ENCODE data around the gene PTPRG.

DNA sequence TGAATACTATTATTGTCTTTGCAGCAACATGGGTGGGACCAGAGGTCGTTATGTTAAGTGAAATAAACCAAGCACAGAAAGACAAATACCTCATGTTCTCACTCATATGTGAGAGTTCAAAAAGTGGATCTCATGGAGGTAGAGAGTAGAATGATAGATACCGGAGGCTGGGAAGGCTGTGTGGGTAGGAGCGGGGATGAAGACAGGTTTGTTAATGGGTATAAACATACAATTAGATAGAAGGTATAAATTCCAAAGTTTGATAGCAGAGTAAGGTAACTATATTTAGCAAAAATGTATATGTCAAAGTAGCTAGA lies 118.5 kb upstream of the FAM3D start:
- PRO-cap: no peak

- PRO-cap: no peak
These were observed 376.2 kb upstream of the CFAP20DC start for GRCh38 chr3:59426035-59426469.

DNA sequence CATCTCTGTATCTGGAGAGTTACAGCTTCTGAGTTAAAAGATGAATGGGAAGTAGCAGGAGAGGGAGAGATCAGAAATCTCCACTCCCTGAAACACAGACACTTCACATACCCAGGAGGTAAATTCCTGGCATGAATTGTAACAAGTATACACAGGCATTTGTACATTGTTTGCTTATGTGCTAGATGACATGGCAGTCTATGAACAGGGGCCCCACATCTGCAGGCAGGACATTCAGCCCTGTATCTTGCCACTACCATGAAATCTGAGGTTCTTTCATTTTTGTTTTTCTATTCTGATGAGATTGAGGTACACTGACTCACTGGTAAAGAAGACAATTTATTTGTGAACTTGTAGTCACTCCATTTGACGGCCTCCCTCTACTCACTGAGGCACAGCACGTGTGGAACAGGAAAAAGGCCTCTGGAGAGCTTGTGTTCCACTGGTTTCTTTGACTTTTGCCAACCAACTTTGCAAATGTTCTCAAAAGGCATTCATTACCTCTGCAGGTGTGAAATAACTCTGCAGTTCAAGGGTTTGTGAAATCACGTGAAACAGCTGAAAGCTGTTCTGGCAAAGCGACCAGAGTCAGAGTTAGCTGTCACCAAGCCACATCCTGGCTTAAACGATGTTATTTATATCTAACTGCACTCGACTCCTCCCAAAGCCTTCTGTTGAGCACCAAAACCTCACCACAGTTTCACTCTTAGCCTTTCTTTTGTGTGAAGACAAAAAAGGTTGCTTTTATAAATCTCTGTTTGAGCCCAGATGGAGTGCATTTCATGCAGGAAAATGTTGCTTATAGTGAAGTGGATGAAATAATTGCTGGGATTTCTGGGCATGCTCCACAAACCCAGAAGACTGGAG lies 401.4 kb upstream of the CFAP20DC start:
- PRO-cap: no peak

DNA sequence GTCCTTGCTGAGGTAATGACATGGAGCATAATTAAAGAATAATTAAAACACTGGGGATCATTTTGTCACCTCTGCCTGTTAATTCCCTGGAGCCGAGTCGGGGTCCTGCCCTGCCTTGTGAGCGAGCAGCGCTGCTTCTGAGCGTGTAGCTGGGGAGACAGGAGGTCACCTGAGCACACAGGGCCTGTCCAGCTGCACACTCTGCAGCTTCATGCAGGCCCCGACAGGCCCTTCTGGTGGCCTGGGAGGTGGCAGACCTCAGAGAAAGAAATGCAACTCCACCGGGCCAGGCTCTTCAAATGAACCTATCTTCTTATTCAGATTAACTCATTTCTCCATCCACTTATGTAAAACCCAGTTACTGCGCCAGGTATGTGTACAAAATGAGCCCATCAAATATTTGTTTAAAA lies 628.2 kb upstream of the CFAP20DC start:
- PRO-cap: no peak

DNA sequence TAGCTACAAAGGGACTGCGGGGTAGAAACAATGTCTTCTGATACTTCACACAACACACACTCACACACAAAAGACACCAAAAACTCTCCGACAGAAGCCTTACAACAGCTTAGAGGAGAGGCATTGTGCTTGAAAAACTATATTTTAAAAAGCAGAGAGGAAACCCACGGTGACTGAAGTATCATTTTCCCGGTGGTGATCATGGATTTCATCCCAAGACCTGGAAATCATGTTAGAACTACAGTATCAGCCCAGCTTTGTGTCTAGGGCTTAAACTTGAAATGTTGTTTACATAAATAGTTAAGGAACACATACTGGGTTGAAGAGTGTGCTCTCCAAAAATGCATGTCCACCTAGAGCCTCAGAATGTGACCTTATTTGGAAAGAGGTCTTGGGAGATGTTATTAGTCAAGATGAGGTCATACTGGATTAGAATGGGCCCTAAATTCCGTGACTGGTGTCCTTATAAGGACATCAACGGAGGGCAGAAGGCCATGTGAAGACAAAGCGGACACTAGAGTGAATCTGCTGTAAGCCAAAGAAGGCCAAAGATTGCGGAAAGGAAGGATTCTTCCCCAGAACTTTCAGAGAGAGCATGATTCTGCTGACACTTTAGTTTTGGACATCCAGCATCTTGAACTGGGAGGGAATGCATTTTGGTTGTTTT lies 759.1 kb upstream of the CFAP20DC start:
- PRO-cap: no peak

- PRO-cap: no peak
These were observed 846.1 kb upstream of the CFAP20DC start for GRCh38 chr3:59895890-59896290.

GRCh38 chr3:60399907-60400475 lies 851.3 kb downstream of the FHIT start:
- PRO-cap: no peak

- PRO-cap: no peak
These were observed 830.2 kb downstream of the FHIT start for GRCh38 chr3:60420870-60421671.

DNA sequence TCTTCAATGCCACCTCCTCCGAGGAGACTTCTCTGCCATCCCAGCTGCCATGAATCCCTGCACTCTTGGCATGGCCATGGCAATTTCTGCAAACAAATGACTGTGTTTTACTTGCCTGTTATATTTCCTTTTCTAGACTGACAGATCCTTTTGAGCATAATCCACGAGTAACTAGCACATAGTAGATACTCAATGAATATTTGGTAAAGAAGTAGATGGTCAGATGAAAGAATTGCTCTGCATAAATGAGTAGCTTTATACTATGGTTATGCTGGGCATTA lies 446.5 kb downstream of the FHIT start:
- PRO-cap: no peak

GRCh38 chr3:61561337-61561736 lies at the start of gene PTPRG:
Gene PTPRG, plus strand, starts transcription at chr3:61561571.
- PRO-cap: bidirectional peak, plus-strand start at chr3:61561571, minus-strand start at chr3:61561436; bidirectional peak, plus-strand start at chr3:61561802, minus-strand start at chr3:61561708

- PRO-cap: no peak
These were observed 2.2 kb downstream of the PTPRG start for GRCh38 chr3:61563481-61564131.

DNA sequence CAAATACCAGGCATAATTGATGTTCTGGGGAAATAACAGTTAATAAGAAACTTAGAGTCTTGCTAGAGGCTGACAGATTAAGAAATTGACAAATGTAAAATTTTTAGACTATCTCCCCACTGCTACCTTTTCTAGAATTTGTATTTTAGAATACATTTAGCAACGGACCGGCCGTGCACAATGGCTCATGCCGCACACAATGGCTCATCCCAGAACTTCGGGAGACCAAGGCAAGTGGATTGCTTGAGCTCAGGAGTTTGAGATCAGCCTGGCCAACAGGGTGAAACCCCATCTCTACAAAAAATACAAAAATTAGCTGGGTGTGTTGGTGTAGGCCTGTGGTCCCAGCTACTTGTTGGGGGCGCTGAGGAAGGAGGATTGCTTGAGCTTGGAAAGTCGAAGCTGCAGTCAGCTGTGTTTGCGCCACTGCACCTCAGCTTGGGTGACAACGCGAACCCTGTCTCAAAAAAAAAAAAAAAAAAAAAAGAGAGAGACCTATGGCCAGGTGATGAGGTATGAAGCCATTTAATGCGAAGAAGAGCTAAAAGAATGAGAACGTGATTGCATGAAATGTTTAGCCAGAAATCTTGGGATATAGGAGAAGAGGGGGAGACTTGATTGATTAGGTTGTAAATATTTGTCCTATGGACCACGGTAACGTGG lies 318.9 kb downstream of the PTPRG start:
- PRO-cap: no peak

DNA sequence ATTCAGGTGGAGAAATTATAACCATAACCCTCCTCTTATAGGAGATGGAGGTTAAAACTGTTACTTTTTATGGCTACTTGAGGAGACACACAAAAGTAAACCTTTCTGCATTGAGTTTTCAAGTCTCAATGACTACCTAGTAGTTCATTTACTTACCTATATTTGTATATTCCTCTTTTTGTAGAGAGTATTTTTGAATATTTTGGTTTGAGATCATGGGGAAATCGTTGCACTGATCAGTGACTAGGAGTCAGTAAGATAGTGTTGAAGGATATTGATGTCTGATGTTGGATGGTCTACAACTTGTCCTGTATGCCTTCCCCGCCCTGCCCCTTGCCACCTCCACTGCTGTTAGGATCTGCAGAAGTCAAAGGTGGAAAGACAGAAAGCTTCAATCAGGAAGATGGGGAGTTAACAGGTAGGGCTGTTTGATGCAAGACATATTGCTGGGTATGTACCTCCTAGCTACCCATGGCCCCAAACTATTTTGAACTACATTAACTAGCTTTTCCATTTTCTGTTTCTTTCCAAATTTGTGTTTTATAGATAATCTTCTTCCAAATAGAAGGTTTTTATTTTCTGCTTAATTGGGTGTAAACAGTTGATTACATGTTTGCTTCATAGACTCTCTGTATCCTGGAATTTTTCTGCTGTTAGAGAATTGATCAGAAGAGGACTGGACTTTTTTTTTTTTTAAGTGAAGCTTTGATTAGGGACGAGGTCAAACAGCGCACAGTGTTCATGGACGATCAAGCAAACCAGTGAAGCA lies 325.0 kb downstream of the PTPRG start:
- PRO-cap: no peak

DNA sequence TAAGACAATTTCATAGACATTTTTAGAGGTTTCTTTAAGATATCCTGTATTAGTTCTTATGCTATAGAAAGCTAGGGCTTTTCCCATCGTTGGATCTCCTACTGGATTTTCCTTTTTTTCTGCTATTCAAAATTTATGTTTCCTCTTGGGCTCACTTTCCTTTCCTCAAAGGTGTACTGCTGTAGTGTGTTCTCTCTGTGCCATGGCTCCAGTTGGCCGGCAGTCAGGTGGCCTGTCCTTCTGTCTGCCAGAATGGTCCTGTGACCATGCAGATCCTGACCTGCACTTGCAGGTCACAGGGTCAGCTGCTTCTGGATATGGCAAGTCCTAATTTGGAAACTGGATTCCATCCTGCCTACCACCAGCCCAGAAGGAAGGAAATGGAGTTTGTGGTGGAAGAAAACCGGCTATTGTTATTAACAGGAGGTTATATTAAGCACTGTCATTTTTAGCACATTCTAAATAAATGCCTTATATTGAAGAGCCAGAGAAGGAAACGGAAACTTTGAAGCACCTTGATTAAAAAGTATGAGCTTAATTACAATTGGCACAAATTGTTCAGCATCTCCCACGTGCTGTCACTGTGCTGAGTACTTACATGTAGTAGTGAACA lies 362.7 kb downstream of the PTPRG start:
- PRO-cap: no peak

DNA sequence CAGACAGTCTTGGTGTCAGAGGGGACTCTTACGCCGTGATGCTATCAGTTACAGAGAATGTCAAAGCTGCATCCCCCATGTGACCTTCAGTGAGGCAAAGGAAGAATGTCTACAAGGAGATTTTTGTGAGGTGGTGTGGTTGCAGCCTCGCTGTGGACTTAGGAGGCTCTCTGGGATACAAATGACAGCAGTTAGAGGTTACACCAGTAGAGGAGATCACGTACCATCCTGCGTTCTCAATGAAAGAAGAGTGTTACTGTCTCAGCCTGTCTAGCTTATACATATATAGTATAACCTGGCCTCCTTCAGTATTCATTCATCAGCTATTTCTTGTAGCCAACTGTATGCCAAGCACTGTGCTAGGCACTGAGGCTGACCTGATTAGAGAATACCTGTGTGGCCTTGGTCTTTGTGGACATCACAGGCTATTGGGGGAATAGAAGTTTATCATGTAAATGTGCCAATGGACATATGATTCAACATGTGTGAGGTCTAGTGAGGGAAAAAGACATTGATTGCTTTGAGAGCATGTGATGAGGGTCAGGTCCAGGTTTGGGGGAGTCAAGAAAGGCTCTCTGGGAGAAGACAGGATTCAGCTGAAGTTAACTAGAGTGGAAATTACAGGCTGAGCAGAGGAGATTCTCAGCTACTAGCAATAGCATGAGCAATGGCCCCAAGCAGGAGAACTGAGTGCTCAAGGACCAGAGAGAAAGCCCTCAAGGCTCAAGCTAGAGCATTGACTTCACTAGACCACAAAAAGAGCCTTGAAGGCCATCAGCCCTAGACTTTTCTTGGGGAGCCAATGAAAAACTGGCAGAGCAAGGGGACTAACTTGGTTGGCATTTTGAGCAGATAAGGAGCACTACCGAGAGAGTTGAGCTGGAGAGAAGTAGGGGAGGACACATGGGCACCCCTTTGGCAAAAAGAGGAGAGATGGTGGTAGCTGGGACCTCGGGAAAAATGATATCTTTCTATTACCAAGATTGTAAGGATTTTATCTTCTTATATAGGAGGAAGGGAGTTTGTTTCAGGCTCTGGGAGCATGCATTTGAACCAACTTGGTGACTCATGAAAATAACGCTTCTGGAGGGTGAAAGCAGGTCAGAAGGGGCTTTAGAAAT lies 223.3 kb upstream of the C3orf14 start:
- PRO-cap: no peak

DNA sequence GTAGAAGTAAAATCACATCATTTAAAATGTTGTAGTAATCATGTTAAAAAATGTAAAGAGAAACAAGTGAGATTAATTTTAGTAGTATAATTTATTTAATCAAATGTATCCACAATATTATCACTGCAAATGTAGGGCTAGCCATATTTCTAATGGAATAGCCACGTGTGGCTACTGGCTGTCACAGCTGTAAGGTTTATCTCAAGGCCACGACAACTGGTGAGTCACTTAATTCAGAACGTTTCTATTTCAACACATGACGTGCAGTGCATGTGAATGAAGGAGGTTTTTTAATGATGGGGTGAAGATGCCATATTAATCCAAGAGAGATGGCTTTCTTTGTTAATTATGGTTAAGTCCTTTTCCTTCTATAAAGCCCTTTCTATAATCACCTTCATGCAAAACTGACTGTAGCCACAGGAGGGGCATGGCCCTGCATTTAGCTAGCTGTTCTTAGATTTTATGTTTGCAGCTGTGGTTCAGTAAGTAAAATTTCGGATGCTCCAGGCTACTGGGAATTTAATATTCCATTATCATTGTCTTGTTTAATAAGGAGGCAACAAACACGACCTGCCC lies 157.4 kb upstream of the C3orf14 start:
- PRO-cap: no peak

DNA sequence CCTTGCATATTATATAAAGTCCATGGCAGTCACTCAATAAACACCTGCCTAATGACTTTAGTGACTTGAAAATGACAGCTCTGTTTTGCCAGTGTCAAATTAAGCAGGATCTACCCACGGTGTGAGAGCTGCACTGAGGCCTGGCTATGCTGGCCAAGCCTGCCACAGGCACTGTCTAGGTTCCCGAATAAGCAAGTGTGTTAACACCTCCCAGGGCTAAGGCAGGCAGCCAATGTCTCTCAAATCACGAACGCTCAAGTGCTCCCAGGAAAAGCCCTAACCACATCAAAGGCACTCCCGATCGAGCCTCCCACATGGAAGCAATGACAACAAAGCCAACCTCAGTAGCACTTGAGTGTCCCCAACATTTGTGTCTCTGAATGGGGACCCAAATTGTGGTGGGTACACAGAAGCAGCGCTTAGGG lies 233.8 kb upstream of the FEZF2 start:
- PRO-cap: no peak

- PRO-cap: unidirectional peak, plus-strand start at chr3:62873777; unidirectional peak, plus-strand start at chr3:62873888; bidirectional peak, plus-strand start at chr3:62874210, minus-strand start at chr3:62874074; bidirectional peak, plus-strand start at chr3:62874269, minus-strand start at chr3:62874265
These were observed 1.4 kb downstream of the CADPS start for GRCh38 chr3:62873601-62874446.

DNA sequence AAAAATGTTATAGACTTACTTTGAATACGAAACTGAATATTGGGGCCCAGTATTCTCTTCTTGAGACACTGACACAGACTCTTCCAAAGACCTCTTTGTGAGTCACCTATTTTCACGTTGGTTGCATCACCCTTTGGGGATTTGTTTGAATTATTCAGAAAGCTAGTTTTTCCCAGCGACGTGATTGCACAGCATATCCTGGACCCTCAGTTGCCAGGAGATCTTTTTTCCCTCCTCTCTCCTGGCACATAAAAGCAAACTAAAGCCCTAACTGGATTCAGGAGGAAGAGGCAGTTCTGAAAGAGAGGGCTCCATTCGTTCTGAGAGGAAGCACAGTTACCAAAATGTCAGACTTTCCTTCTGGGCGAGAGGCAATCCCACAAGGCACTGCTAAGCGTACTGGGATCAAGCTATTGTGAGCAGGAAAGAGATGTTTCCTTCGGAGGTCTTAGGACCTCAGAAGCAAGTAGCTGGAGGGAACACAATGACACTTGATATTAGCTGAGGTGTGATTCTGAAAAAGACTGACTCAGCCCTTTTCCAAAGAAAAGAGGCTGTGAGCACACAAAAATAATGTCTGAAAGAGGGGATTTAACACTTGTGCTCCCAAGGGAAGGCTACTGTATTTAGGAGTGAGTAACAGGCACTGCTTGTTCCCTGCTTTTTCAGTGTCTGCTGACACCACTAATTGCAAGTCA lies 65.8 kb upstream of the CADPS start:
- PRO-cap: no peak

DNA sequence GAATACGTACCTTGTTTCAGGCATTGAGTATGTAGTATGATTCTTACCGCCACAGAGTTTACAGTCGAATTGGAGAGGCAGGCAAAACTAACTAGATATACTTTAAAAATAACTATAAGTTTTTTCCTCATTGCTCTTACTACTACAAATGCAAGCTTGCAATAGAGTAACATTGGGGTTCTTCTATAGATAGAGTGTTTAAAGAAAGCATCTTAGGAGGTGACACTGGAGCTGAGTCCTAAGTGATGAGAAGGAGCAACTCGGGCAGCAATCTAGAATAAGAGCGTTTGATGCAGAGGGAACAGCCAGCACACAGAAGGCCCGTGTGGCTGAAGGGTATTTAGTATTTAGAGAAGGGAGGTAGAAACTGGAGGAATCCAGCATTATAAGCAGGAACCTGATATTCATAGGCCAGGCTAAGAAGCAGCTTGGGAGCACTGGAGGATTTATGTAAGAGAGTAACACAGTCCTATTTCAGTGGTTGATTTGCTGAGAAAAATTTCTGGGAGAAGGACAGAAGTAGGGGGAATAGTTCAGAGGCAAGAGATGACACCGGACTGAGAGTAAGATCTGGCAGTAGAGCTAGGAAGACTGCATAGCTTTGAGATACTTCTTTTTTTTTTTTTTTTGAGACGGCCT lies 70.1 kb downstream of the PSMD6 start:
- PRO-cap: no peak